Aortic smooth muscle cell (primary cell): ENCODE measurements around the genes TEX48, TNFSF8 and TLR4.

DNA sequence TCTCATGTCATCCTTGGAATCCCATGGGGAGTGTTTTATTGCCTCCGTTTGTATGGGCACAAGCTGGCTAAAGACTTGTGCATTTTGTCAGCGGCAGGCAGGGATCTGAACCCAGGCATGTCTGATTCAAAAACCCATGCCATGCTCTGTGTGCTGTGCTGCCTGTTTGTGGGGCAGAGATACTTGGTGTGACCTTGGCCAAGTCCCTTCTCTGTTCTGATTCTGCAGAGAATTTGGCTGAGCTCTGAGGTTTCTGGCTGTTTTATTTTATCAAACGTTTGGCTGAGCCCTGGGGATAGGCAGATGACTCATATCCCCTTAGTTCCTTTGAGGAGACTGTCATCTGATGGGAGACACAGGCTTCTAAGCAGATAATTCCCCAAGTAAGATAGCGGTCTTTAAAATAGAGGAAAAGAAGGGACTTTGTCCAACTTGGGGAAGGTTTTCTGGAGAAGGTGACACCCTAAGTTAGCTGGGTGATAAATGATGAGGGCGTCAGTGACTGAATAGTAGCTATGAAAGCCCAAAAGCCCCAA lies 22.3 kb downstream of the COL27A1 start:
- RRBS: no CpG with 5 or more reads among the region's 5 CpGs

GRCh38 chr9:114205284-114205655 lies 49.9 kb downstream of the COL27A1 start:
- RRBS: no CpG with 5 or more reads among the region's 8 CpGs

- RRBS: no CpG with 5 or more reads among the region's 19 CpGs
Observed at GRCh38 chr9:114310626-114311625, 12.0 kb upstream of the ORM1 start.

DNA sequence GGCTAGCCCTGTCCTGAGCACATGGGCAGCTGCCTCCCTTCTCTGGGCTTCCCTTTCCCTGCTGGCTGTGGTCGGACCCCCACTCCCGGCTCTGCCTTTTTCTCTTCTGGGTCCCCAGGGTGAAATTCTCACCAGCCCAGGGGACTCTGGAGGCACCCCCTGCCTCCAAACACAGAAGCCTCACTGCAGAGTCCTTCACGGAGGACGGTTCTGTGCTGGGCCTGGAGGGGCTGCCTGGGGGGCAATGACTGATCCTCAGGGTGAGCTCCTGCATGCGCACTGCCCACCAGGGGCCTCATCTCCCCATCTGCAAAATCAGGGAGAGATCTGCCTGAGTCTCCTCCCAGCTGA lies 336 bp downstream of the ORM1 start:
- RRBS: no CpG with 5 or more reads among the region's 5 CpGs

DNA sequence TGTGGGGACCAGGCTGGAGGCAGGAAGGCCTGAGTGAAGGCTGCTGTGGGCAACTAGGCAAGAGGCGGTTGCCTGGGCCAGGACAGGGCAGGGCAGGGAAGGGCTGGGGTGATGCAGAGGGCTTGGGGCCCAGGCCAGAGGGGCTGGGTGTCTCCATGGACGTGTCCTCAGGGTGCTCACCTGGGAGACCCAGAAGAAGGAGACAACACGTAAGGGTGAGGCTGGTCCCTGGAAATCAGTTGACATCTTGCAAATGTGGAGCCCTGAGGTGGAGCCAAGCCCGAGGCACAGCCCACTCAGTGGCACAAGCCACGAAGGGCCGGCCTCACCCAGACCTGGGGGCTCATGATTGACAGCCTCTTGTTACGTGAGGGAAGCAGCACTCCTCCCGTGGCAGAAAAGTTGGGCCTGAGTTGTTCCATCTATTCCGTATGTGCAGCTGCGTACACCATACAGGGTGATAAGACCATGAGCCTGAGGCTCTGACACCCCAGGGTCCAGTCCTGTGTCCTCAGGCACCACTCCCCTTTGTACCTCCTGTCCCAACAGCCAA lies 2.1 kb upstream of the ORM2 start:
- RRBS: no CpG with 5 or more reads among the region's 10 CpGs

- RRBS: no CpG with 5 or more reads among the region's 13 CpGs
Observed at GRCh38 chr9:114344269-114344653, 14.6 kb downstream of the ORM2 start.

- RRBS: no CpG with 5 or more reads among the region's 4 CpGs
Observed at GRCh38 chr9:114369460-114369879, 18.3 kb downstream of the AKNA start.

DNA sequence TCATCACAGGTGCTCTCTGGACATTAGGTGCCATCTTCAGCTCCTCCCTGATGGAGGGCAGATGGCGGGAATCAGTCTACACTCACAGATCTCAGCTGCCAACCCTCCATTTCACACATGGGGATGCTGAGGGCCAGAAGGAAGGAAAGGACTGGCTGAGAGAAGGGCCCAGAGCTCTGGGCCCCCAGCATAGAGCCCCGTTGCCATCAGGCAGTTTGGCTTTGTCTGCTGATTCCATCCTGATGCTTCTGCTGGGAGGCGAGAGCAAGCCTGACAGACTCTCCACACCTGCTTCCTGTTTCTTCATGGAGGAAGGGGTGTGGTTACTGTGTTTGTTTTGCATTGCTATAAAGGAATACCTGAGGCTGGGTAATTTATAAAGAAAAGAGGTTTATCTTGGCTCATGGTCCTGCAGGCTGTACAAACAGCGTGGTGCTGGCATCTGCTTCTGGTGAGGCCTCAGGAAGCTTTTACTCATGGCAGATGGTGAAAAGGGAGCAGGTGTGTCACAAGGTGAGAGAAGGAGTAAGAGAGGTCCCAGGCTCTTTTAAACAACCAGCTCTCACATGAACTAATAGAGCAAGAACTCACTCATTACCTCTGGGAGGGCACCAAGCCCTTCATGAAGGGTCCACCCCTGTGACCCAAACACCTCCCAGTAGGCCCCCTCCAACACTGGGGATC lies 52.4 kb downstream of the WHRN start:
- RRBS: no CpG with 5 or more reads among the region's 4 CpGs

DNA sequence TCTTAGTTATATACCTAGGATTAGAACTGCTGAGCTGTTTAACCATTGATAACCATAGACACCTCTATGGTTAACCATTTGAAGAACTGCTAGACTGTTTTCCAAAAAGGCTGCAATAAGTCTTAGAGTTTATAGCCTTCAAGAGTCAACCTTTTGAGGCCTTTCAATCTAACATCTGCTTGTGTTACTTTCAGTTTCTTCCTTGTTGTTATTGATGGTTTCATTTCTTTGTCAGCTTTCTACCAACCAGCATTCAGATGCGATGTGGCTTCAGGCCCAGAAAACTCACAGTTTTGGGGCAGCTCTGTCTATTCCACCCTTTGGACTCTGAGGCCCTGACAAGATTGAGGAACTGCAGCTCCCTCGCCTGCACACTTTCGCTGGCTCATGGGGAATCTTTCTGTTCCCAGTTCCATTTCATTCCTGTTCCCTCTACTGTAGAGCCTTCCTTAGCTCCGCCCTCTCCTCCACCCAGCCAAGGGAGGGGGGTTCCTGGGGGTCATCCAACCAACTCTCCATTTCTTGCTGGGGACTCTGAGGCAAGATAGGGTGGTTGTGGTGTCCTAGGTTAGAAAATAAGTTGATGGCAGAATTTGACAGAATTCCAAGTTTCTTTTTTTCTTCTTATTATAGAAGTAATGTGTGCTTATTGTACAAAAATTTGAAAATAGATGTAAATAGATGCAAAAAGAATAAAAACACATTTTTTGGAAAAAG lies 13.4 kb upstream of the WHRN start:
- RRBS: no CpG with 5 or more reads among the region's 4 CpGs

- RRBS: no CpG with 5 or more reads among the region's 8 CpGs
Observed at GRCh38 chr9:114681791-114682358, at the start of gene TEX48. Gene TEX48, minus strand, starts transcription at chr9:114682192.

DNA sequence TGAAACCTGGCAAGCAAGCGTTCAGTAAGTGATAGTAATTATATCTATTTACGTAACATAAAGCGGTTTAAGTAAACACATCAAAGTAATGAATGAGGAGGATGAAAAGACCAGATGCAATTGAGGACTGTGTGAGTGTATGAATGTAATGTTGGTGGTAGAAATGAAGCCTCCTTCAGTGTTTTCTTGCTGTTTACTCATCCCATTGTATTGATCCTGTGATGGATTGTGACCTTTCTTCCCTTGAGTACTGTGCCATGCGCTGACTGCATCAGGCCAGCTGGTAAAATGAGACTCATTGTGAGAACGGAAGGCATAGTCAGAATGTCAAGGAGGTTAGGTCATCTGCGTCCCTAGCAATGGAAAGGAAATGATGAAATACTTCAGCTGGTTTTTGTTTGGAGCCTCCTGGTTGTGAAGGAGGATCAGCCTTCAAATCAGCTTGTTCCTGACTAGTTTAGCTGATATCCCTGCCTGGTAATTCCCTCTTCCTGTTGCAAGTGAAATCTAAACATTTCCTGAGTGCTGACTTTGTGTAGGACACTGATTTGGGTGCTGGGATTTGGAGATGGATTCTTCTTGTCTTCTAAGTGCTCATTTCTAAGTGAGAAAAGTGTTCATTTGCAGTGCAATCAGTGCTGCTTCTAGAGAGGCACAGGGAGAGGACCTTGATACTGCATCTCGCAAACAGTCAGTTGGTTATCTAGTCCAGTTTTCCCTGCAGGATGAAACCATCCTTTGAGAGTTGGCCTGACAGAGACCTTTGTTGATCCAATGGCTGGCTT lies 35.5 kb downstream of the TNFSF8 start:
- RRBS: no CpG with 5 or more reads among the region's 7 CpGs

- RRBS: no CpG with 5 or more reads among the region's 26 CpGs
Observed at GRCh38 chr9:114929990-114930909, at the start of gene TNFSF8. Gene TNFSF8, minus strand, starts transcription at chr9:114930591.

DNA sequence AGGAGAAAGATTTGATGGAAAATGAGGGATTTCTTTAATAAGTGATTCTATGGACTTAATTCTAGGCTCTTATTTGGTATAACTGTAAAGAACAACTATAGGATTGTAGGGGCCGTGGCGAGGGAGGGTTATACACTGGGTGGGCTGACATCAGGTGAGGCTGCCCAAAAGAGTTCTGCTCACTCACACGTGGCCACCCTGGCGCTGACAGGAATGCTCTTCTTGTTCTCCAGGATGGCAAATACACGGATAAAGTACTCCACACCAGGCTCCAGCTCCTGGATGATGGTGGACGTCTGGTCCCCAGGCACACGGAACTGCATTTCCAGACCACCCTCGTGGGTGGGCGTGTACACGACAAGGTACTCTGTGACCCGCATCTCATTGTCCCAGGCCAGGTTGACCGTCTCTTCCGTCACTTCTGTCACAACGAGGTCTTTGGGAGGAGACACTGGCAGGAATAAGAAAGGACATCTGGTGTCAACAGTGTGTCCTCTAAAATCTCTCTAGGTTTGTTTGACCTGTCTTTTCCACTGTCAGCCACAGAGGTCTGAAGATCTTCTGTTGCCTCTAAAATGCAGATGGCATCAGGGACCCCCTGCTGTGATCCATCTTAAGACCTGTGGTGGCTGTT lies 33.8 kb downstream of the TNC start:
- RRBS: no CpG with 5 or more reads among the region's 14 CpGs

DNA sequence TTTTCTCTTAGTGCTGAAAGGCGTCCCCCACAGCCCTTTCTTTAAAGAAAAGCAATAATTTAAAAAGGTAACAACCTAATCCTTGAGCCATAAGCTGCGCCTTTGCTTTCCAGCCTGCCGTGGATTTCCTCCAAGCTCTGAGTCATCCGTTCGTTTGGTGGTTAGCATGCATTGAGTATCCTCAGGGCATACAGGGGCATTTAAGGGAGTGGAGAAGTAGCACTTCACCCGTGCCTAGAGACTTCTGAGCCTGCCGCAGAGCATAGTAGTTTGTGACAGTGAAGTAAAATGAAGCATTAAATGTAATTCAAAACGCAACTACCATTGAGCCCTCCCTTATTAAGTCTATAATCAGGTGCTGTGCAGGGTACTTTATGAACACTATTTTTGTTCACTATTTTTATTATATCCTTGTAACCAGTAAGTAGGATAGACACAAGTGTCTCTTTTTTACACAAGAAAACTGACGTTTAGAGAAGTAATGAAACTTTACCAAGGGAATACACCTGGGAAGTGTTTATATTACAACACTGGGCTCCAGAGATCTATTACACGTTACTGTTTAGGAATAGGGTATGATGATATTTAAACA lies 1.0 kb upstream of the TNC start:
- RRBS: no CpG with 5 or more reads among the region's 10 CpGs

- RRBS: no CpG with 5 or more reads among the region's 3 CpGs
Observed at GRCh38 chr9:115385910-115386109, 267.9 kb upstream of the TNC start.

- RRBS: no CpG with 5 or more reads among the region's 6 CpGs
Observed at GRCh38 chr9:115394120-115394788, 276.3 kb upstream of the TNC start.

DNA sequence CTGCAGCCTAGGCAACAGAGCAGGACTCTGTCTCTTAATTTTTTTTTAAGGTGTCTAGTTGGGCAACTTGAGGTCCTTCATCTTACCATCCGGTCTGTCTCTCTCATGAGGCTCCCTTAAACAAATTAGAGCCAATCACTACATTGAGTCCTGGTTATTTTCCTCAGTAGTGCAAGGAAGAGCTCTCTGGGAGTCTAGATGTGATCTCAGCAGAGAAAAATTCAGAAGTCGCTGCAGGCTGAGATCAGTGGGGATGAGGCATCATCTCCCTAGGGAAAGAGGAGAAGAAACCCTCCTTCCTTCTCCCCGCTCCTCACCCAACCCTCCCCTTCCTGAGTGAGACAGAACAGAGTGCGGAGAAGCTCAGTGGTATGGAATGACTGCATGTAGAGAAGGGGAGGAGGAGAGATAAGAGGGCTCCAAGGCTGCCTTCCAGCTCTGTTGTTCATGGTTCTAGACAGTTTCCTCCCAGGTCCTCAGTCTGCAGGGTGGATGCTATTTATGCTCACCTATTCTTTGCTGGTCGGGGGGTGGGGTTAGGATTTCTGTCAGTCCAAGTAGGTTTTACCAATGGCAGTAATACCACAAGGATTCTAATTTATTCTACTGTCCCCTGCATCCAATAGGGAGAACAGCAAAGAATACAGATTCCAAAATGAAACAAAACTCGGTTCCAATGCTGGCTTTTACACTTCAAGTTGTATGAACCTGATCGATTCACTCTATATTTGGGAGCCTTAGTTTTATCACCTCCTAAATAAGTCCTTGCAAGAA lies 80.6 kb downstream of the PAPPA start:
- RRBS: no CpG with 5 or more reads among the region's 7 CpGs

GRCh38 chr9:116365286-116365768 lies 211.7 kb downstream of the PAPPA start:
- RRBS: no CpG with 5 or more reads among the region's 9 CpGs

DNA sequence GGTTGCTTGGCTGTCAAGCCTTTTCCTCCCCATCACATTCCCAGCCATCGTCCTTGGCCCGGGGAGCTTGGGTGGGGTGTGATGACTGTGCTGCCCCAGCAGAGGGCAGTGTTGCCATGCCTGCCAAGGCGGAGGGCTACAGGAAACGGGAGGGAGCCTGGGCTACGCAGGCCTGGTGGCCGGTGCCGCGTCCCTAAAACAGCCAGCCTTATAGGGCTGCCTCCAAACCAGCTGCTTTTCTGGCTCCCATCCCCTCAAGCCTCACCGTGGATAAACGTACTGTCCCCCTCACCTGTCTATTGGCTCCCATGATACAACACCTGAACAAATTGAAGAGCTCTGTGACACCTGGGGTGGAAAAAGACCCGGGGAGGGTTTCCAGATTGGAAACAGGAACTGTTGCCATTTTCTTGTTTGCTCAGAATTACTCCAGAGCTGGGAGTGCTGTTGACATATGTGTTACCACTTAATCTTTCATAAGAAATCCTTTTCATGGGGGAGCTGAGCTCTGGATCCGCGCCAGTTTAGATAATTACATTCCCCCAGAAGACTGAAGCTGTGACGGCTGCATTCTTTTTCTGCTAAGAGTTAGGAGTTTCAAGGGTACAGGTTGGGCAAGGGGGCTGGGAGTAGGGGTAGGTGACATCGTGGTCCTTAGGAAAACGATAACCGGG lies 72.9 kb upstream of the ASTN2 start:
- RRBS: no CpG with 5 or more reads among the region's 17 CpGs

DNA sequence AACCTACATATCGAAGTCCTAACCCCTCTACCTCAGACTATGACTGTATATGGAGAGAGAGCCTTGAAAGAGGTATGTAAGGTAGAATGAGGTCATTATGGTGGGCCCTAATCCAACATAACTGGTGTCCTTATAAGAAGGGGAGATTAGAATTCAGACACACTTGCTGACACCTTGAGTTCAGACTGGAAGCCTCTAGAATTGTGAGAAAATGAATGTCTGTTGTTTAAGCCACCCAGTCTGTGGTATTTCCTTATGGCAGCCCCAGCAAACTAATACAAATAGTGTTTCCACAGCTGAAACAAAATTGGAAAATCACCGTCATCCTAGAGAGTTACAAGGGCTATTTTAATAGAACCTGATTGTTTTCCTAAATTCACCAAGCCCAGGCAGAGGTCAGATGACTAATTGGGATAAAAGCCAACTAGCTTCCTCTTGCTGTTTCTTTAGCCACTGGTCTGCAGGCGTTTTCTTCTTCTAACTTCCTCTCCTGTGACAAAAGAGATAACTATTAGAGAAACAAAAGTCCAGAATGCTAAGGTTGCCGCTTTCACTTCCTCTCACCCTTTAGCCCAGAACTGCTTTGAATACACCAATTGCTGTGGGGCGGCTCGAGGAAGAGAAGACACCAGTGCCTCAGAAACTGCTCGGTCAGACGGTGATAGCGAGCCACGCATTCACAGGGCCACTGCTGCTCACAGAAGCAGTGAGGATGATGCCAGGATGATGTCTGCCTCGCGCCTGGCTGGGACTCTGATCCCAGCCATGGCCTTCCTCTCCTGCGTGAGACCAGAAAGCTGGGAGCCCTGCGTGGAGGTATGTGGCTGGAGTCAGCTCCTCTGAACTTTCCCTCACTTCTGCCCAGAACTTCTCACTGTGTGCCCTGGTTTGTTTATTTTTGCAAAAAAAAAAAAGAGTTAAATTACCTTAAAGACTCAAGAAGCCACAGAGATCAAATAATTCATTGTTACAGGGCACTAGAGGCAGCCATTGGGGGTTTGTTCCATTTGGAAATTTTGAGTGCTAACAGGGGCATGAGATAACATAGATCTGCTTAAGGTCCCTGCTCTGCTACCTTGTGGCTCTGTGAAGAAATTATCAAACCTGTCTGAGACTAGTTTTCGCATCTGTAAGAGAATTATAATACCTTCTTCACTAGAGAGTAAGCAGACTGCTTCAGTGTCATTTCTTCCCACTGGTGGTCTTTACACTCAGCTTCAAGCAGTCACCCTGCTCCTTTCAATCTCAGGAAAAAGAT lies at the start of gene TLR4:
TSS of gene TLR4 (plus strand) at position 654 of the 1,258 bp plus-strand sequence.
- RRBS: no CpG with 5 or more reads among the region's 15 CpGs